Cardiac atrium fibroblast (primary cell): Measurements from ENCODE around the genes PGA4, TKFC, PPP1R32 and FADS1.

DNA sequence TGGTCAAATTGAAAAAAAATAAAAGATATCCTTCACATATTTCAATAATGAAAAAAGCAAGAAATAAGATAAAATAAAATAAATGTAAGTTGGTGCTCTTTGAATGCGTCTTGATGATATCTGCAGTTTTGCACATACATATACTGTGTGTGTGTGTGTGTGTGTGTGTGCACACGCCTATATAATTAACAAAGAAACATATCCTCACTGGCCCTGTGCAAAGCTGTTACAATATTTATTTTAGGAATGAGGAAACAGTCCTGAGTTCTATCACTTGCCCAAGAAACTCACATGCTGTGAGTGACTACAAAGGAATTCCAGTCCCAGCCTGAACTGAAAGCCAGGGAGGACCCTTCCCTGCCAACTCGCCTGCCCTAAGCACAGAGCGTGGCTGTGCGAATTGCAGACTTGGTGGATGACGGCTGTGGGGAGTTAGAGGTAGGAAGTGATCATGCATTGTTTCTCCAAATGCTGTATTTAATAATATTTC is 26.5 kb upstream of the CD5 start:
- RAMPAGE, long total RNA: no peak

- RAMPAGE, long total RNA: no peak
These were observed 16.8 kb downstream of the CD5 start for GRCh38 chr11:61119140-61119421.

DNA sequence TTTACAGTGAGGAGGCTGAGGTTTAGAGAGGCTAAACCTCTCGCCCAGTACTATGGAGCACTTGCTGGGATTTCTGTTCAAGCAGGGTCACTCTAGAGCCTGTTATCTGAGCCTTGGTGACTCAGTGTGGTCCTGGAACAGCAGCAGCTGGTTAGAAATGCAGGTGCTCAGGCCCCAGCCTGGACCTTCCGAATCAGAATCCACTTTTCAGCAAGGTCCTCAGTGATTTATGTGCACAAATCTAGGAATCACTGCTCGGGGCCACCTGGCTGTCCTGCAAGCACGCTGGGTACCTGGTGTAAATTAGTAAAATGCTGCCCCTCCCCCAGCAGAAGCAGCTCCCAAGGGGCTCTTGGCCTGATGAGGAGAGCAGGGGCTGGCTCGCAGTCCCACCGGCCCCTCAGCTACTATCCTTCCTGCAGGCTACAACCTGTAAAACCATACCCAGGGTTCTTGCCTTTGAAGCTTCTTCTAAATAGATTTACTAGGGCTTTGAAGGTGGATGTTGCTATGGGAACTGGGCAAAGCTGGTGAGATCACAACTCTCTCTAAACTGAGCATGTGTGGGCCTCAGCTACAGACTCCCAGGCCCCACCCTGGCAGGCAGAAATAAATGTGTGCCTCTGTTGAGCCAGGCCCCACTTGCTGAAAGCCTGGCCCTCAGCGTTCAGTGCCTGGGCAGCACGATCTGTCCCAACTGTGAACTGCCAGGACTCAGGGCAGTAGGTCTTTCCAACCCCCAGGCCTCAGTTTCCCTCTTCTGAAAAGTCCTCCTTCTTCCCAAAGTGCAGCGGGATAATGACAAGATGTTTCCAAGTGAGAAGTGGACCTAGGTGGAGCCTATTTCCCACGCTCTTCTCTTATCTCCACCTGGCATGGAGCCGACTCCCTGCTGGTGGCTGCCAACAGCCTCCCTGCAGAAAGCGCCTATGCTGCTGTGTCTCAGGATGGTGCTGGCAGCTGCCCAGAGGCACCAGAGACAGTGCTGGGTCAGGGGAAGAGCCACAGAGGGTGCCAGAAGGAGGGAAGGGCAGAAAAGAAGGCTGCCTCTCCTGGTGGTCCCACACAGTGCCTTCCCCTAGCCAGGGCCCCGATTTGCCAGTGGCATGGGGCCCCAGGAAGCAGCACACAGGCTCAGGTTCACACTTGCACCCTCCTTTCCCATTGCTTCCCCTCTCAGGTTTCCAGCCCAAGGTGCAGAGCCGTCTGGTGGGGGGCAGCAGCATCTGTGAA is 18.6 kb downstream of the CD5 start:
- RAMPAGE, long total RNA: no peak

GRCh38 chr11:61126331-61127321 is 24.3 kb downstream of the CD5 start:
- RAMPAGE, long total RNA: no peak

- RAMPAGE, long total RNA: no peak
These were observed 1.0 kb upstream of the VPS37C start for GRCh38 chr11:61162039-61162897.

GRCh38 chr11:61164087-61164827 is 3.0 kb upstream of the VPS37C start:
- RAMPAGE, long total RNA: no peak

- RAMPAGE, long total RNA: no peak
These were observed 7.9 kb upstream of the PGA3 start for GRCh38 chr11:61195104-61196106.

GRCh38 chr11:61221914-61222578 is at the start of gene PGA4:
Gene PGA4 (plus strand): TSS chr11:61222347.
- RAMPAGE, long total RNA: no peak

- RAMPAGE, long total RNA: no peak
These were observed 8.3 kb downstream of the PGA5 start for GRCh38 chr11:61249210-61249727.

DNA sequence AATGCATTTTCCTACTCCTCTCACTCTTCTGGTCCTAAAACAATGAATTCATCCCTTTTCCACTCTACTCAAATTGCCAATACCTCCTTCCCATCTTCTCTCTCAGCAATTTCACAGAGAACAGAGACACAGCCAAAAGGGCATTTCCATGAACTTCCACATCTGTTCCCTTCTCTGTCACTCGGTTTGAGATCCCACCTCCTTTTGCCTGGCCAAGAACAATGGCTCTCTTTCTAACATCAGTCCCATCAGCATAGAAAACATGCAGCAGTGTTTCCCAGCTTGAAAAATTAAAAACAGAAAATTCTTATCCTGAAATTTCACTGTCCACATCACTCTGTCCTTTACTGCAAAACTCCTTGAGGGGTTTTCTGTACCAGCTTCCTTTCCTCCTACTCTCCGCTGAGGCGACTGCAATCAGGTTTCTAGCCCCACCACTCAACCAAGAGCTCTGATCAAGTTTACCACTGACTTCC is 11.8 kb upstream of the VWCE start:
- RAMPAGE, long total RNA: no peak

GRCh38 chr11:61332961-61333732 is at the start of gene TKFC:
Gene TKFC (plus strand): TSS chr11:61333228.
- RAMPAGE, long total RNA: no peak

- RAMPAGE, long total RNA: no peak
These were observed 2.3 kb downstream of the CYB561A3 start for GRCh38 chr11:61359275-61359985.

DNA sequence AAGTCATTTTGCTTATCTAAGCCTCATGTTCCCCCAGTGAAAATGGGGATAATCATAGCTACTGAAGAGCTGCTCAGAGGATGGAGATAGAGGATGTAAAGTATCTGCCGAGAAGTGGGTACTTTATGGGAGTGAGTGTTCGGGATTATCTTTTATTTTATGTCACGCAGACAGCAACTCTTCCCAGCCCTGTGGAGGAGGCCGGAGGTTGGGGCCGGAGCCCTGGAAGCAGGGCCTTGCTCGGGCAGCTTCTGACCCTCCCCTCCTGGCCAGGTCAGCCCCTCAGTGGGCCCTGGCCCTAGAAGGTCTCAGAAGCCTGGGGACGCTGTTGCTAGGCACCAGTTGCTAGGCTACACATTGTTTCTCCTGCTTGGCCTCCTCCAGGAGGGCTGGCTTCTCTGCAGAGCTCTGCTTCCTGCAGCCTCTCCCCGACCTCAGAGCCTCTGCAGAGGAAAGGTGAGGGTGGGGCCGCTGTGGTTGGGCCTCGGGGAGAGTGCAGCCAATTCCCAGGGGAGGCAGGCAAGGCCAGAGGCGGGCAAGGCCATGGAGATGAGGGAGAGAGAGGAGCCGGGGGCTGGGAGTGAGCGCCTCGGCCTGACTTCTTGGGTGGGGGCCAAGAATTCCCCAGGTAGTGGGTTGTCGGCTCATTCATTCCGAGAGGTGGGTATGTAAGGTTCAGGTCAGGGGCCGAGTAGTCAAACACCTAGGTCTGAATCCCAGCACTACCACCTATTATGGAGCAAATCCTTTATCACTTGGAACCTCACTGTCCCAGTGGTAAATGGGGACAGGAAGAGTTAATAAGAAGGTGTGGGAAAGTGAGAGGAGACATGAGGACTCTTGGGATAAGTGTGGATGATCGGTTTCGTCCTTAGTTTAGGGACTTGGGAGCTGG is at the start of gene PPP1R32:
TSS of gene PPP1R32 (plus strand) at position 360 of the 895 bp plus-strand sequence.
- RAMPAGE, long total RNA: no peak

GRCh38 chr11:61510599-61511452 is 2.3 kb downstream of the LRRC10B start:
- RAMPAGE, long total RNA: no peak

GRCh38 chr11:61516214-61516908 is 7.8 kb downstream of the LRRC10B start:
- RAMPAGE, long total RNA: no peak

GRCh38 chr11:61793206-61793984 is 684 bp downstream of the FEN1 start:
- RAMPAGE, long total RNA: no peak

GRCh38 chr11:61801412-61802152 is 8.9 kb downstream of the FEN1 start:
- RAMPAGE, long total RNA: no peak

GRCh38 chr11:61816640-61817683 is at the start of gene FADS1:
Gene FADS1 (minus strand): TSS chr11:61817003.
- RAMPAGE, long total RNA: no peak

DNA sequence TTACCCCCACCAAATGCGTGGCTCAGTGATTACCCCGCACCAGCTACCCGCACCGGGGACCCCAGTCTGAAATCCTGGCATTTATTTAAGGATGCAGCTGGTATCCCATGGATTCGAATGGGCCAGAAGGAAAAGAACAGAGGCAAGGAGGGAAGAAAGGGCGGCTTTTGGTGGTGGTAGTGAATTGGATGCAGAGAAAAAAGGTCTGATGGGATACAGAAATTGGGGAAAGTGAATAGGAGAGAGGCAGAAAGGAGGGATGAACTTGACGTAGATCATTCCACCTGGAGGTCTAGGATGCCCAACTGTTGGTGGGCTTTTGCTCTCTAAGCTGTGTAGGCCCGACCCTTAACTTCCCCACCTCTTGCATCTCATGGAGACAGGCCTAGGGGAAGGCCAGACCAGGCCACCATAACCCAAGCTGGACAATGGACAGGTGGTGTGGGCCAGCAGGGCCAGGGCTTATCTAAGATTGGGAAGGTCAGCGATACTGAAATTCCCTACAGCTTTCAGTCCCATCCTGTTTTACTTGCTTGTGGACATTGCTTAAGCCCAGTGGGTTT is 1.5 kb downstream of the FADS2 start:
- RAMPAGE, long total RNA: no peak

DNA sequence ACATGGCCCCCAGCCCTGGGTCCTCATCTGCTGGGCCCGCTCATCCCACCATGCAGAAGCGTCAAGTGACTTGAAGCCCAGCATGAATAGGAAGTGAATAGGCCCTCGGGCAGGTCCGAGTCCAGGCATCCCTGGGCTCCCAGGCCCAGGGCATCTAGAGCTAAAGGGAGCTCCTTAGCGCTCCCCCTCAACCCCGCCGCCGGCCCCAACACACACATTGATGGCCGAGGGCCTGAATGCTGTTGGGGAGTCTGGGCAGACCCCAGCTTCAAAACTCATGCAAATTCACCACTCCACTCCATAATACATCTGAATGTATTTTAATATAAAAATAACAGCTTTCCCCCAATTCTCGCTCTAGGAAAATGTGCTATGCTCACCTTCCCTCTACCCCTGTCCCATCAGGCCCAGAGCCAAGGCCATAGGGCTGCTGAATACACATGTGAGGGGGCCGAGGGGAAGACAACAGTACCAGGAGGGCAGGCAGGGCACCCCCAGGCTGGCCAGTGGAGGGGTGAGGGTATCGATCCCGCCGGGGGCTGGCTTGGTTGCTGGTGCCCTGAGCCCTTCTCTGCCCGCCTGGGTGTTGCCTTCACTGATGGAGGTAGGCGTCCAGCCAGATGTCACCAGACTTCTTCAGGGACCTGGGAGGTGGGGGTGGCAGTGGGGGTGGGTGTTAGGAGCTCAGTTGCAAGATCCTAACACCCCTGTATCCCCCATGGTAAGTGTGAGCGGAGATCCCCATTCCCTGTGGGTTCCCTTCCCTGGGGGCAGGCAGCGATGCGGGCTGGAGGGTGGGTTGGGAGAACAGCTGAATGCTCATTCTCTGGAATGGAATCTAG is 17.9 kb downstream of the FADS3 start:
- RAMPAGE, long total RNA: no peak